Gallbladder (tissue), 1 donor: ENCODE data around the gene IL3.

- PRO-cap, result bidirectional peak, plus-strand start at chr5:130033060, minus-strand start at chr5:130032909
Observed at GRCh38 chr5:130032721-130033310, 128.6 kb downstream of the CHSY3 start.

DNA sequence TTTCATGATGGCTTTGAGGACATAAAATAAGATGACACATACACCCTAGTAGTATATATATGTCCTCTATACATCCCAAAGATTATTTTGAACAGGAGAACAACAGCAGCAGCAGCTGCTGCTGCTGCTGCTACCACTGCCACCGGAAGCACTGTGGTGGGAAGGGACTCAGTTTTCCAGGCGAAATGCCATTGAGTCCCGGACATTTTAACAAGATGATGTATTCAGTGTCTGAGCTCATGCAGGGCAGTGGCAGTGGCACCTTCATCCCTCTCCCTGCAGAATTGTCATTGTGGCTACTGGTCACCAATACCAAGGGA is 151.3 kb downstream of the CHSY3 start:
- PRO-cap, result no peak

GRCh38 chr5:130135452-130135758 is 231.1 kb downstream of the CHSY3 start:
- PRO-cap, result no peak

GRCh38 chr5:130884676-130885477 is 280.2 kb downstream of the HINT1 start:
- PRO-cap, result no peak

DNA sequence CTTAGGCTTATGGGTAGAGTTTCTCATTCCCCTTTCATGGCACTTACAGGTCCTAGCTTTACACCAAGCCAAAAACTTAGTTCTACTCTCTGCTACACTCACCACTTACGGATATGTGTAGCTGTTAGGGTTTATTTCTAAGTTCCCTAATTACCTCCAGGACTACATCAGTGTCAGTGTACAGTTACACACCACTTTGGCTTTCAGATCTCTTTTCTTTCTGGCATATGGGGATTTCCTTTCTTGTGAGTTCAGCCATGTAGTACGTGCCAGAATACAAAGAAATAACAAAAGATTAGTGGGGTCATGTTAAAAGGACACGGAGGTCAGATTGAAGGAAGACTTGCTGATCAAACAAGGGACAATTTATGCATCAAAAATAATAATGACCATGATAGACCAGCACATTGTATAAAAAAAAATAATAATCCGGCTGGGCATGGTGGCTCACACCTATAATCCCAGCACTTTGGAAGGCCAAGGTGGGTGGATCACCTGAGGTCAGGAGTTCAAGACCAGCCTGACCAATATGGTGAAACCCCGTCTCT is 41.8 kb downstream of the LYRM7 start:
- PRO-cap, result no peak

DNA sequence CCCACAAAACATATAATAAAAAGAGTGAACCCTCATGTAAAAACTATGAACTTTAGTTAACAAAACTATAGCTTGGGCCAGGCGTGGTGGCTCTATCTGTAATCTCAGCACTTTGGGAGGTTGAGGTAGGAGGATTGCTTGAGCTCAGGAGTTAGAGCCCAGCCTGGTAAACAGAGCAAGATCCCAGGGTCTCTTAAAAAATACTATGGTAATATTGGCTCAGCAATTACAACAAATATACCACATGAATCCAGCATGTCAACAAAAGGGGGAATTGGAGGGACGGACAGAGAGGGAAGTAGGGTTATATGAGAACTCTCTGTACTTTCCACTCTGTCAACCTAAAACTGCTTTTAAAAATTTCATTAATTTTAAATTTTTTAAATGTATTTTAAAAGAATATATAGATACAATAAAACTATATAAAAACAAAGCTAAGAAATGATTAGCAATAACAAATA is 13.1 kb upstream of the CDC42SE2 start:
- PRO-cap, result no peak

GRCh38 chr5:131390701-131391311 is 127.0 kb downstream of the CDC42SE2 start:
- PRO-cap, result no peak

- PRO-cap, result no peak
Observed at GRCh38 chr5:131393310-131393871, 129.5 kb downstream of the CDC42SE2 start.

- PRO-cap, result no peak
Observed at GRCh38 chr5:131394174-131394815, 130.4 kb downstream of the CDC42SE2 start.

GRCh38 chr5:131640044-131640821 is 5.2 kb upstream of the RAPGEF6 start:
- PRO-cap, result no peak

GRCh38 chr5:131974762-131975532 is 29.5 kb upstream of the MEIKIN start:
- PRO-cap, result no peak

- PRO-cap, result no peak
Observed at GRCh38 chr5:132060382-132060803, at the start of gene IL3. IL3 (plus strand) TSS chr5:132060655.

GRCh38 chr5:132273979-132274477 is 16.5 kb downstream of the PDLIM4 start:
- PRO-cap, result no peak

- PRO-cap, result no peak
Observed at GRCh38 chr5:132365076-132365686, 4.3 kb upstream of the SLC22A5 start.

GRCh38 chr5:132385015-132385507 is 15.6 kb downstream of the SLC22A5 start:
- PRO-cap, result no peak

- PRO-cap, result bidirectional peak, plus-strand start at chr5:132437906, minus-strand start at chr5:132437751
Observed at GRCh38 chr5:132437297-132437962, 53.1 kb downstream of the IRF1 start.

DNA sequence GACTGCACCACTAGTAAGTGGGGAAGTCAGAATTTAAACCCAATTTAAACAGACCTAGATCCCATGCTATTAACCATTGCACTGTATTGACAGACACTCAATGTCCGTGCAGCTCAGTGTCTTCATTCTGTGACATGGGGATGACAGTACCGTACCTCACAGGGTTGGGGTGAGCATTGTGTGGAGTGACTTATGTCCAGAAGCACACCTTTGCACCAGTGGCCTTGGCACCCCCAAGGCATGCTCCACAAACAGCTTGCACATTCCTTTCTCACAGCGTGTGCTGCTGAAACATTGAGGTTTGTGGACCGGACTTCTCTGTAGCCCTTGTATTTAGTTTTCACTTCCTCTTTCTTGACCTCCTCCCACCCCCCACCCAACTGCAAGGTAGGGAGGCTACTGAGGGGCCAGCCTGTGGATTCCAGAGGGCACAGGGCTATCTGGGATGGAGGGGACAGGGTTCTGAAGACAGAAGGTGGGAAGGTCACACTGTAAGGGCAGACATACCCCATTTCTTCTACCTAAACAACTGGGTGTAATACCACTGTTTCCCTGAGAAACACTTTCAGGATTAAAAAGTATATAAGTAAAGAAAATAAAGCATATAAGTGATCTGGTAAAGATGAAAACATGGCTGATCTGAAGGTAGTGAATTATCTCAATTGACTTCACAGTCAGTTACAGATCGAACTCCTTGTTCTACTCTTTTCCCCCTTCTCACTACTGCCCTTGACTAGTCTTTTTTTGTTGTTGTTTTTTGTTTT is 22.9 kb downstream of the IRF1 start:
- PRO-cap, result no peak

DNA sequence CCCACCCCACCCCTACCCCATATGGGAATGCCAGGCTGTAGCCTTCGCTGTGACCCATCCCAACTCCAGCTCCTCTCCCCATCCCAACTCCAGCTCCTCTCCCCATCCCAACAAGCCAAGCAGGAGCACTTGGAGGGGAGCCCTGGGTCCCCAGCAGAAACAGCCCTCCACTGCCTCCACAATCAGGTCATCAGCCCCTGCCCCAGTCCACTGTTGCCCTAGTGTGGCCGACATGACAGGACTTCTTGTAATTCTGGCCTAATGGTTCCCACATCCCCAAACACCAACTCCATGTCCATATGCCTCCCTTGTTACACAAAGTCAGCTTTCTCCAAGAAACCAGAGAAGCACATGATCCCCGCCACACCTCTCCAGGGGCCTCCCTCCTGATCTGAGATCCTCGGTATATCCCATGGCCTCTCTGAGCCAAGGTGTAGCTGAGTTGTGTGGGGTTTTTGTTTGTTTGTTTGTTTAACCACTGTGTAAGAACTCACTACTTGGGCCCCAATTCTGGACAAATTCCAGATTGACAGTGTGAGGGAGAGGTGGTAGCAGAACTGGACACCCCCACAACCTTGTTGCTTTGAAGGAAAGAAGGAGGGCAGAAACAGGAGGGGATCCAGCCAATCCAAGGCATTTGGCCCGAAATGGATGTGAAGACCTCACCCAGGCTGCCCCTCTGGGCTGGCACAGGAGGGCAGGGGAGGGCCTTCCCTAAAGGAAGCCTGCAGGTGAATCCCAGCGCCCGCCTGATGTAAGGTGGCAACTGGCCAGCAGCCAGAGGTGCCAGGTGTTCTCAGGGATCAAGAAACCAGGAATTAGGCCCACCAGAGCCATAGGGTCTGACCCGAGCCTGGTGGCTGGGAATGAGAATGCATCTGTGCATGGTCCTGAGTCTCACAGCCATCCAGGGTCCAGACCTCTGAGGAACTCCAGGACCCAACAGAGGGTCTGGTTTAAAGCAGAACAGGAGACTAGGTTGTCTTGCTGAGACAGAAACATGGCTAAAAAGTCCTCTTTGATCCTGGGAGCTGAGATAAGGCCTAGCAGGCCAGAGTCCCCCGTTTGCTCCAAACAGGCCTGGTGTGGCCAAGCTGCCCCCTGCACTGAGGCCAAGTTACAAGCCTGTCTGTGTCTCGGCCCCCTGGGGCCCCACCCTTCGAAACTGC is 13.4 kb downstream of the IRF1 start:
- PRO-cap, result no peak

GRCh38 chr5:132495300-132496130 is 4.9 kb upstream of the IRF1 start:
- PRO-cap, result bidirectional peak, plus-strand start at chr5:132495800, minus-strand start at chr5:132495799; bidirectional peak, plus-strand start at chr5:132496007, minus-strand start at chr5:132496297

DNA sequence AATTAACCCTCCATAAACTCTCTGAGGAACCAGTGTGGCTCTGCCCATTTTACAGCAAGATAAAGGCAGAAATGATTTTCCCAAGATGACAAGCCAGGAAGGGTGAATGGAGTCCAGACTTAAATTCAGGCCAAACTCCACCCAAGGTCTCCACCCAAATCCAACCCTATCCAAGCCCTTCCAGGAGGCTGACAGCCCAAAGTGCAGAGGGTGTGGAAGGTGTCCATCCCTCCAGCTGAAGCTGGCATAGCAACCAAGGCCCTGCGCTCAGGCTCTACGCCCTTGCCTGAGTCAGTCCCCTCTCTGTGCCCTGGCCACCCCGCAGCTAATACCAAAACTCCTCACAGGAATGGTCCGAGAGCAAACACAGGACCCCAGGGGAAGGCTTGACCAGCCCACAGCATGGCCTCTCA is 2.2 kb downstream of the SEPTIN8 start:
- PRO-cap, result no peak